Tongue (tissue), 2 donors: ENCODE data around the genes FAM166B, TESK1 and SPAAR.

DNA sequence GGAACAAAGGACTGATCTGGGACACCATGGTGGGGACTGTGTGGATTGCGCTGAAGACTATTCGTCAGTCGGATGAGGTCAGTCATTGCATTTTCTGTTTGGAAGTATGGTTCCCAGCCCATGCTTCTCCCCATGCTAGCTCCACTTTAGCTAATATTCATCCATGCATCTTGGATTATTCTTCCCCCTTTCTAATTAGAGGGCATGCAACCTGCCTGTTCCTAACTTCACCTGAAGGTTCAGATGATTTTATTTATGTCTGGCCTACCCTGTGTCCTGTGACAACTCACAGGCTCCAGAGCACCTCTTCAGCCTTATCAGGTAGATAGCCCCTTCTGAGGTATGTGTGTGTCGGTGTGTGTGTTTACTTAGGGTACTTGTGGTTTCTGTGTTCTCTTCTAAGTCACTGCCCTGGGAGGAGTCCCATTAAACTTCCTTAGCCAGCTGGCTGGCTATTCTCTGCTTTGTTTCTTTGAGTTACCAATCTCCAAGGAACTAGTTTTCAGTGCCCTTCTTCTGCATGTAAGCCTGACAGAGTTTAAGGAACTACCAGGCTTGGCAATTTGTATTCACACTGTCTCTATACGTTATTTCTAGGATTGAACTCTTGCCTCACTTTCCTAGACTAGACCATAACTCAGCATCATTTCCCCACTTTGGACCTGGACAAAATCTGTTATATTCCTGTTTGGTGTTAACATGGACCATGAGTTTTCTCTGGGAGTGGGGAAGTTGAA lies 74.9 kb downstream of the UNC13B start:
- RAMPAGE, long total RNA, result no peak

- RAMPAGE, long total RNA, result no peak
Measured at GRCh38 chr9:35237263-35237954, 75.6 kb downstream of the UNC13B start.

- RAMPAGE, long total RNA, result no peak
Measured at GRCh38 chr9:35406284-35407040, 83.4 kb upstream of the RUSC2 start.

DNA sequence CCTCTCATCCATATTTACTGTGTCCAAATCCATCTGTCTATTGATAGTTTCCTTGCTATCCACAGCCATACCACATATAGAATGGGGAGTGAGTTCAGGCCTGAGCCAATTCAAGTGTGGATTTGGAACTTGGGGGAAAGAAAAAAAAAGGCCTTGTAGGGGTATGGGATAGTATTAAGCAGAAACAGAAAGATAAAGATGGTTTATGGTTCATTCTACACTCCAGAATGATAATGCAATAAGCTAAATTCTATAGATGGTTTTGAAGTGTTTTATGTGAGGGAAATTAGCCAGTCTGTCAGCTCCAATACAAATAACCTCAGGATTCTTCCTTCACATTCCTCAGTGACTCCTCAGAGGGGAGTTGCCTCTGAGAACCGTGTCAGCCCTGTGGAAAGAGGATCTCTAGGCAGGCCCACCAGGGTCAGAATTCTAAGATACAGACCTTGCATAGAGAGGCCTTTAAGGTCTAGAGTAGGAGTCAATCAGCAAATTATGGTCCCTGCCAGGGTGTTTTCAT lies 26.5 kb downstream of the RUSC2 start:
- RAMPAGE, long total RNA, result no peak

DNA sequence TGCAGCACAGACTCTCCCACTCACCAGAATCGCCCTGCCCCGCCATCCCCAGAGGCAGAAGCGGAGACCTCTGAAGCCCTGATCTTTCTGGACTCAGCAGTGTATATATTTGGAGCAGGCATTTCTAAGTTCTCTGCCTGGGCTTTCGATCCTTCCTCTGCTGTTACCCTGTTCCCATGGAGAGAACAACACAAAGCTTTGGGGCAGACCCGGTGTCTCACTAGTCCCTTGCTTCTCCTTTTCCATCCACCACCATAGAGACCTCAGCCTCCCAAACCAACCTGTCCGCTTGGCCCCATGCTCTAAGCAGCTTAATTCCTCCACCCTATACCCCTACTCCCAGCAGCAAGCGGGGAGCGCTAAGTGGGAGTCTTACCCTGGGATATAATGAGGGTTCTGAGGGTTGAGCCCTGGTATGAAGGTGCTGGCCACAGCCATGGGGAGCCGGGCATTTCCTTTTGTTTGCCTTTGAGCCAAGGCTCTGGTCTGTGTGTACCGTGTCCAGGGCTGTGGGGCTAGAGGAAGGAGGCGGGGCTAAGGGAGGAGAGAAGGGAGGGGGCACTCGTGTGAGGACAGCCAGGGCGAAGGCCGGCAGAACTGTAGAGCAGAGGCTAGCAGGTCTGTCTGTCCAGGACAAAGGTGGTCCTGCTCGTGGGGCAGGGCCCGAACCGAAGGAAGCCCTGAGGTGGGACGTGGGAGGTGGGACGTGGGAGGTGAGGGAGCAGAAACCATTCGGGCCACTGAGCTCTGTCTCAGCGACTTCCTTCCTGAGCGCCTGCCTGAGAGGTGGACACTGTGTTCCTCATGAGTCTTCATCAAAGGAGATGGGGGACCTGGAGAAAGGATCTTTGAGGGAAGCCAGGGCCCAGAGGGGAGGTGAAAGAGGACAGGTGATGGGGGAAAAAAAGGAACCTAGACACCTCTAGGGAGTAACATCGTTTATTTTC lies at the start of gene FAM166B:
Gene FAM166B (minus strand): TSS at position 488 of the 947 bp plus-strand sequence.
- RAMPAGE, long total RNA, result no peak

GRCh38 chr9:35604991-35605675 lies at the start of gene TESK1:
TSS of gene TESK1 (plus strand) at chr9:35605262.
- RAMPAGE, long total RNA, result no peak

- RAMPAGE, long total RNA, result no peak
Measured at GRCh38 chr9:35608681-35609822, 4.0 kb downstream of the TESK1 start.

GRCh38 chr9:35645859-35646692 lies 4.7 kb downstream of the SIT1 start:
- RAMPAGE, long total RNA, result no peak

- RAMPAGE, long total RNA, result no peak
Measured at GRCh38 chr9:35649471-35649830, 1.3 kb downstream of the SIT1 start.

GRCh38 chr9:35680613-35681501 lies 7.1 kb downstream of the CA9 start:
- RAMPAGE, long total RNA, result no peak

DNA sequence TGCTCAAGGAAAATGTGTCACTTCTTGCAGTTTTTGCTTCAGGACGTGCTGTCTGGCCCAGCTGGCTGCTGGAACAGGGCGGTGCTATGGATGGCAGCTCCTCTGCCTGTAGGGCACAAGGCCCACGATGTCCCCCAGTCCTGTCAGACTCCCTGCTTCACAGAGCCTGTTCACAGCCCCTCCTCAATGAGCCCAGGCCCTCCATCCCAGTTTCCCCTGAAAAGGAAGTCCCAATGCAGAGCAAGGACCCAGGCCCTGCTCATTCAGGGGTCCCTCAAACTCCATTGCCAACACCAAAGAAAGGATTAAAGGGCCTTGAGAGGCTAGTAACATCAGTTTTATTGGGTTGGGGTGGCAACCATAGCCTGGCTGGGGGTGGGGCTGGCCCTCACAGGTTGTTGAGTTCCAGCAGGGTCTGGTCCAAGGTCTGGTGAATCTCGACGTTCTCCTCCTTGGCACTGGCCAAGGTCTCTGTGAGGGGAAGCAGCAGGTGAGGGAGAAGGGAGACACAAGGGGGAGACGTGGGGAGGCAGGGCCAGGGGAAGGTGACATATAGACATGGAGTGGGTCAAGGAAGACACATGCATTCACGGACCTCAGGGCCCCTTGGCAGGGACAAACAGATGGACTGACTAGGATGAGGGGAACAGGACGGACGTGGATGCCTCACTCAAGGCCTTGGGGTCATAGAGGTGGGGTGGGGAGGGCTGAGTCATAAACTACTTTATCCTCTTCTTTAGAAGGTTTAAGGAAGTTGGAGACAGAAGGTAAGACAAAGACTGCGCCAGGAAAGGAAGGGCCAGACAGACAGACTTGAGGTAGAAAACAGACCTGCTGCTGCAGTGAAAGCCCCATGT lies 7.8 kb downstream of the TPM2 start:
- RAMPAGE, long total RNA, result no peak

DNA sequence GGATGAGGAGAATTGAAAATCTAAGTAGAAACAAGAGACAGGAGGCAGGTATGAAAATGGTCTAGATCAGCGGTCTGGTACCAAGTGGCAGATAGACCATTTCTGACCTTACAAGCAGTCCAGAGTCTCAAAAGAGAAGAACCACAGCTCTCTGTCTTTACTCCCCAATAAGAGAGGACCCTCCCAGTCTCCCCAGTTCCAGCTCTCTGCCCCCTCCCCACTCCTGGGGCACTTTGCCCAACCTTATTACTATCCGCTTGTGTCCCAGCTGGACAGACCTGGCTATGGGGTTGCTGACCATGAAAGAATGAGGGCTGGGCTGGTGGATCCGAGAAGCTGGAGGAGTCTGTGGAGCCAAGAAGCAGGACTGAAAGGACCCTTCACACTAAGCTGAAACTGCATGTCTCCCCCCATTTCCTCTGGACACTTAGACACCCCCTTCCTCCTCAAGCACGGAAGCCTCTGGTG lies 4.6 kb downstream of the TLN1 start:
- RAMPAGE, long total RNA, result no peak

DNA sequence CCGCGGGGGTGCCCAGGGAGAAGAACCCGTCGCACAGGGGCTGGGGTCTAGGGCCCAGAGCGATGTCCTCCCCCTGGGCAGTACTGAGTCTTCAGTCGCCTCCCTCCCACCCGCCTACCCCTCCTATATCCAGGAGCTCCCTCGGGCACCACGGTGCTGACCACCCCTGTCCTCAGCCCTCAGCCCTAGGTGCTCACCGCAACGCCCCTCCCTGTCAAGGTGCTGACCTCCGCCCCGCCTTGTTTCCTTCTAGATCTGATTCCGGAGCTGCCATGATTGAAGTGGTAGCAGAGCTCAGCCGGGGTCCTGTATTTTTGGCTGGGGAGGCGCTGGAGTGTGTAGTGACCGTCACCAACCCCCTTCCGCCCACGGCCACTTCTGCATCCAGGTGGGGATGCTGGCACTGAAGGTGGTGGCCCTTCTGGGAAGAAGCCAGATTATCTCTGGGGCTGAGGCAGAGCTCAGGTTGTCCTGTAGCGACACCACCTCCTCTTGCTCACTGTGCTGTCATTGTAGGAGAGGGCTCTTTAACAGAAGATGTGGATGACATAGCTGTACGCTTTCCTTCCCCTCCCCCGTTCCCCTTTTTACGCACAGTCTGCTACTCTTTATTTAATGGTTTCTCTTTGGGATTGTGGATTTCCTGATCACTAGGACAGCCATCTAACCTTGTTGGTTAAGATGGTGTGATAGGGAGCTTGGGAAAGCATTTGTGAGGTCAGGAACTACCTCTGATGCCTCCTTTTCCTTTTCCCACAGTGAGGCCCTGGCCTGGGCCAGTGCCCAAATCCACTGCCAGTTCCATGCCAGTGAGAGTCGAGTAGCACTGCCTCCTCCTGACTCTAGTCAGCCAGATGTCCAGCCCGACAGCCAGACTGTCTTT lies 638 bp downstream of the RGP1 start:
- RAMPAGE, long total RNA, result no peak

DNA sequence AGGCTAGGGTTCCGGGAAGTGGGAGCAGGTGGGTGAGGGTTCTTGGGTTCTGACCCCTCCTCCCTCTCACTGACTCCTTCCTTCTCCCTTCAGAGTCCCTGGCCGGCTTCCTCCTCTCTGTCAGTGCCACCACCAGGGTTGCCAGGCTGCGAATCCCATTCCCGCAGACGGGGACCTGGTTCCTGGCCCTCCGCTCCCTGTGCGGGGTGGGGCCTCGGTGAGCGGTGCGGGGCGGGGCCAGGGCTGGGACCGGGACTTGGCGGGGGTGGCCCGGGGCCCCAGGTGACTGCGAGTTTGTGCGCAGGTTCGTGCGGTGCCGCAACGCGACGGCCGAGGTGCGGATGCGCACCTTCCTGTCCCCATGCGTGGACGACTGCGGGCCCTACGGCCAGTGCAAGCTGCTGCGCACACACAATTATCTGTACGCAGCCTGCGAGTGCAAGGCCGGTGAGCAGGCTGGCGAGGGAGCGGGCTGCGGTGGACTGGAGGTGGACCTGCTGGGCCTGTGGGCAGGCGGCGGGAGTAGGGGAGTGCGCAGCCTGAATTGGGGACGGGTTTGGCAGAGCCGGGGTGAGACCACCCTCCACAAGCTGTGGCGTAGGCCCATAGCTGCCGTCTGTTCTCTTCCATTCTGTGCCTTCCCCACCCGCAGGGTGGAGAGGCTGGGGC lies 17.3 kb downstream of the TMEM8B start:
- RAMPAGE, long total RNA, result no peak

GRCh38 chr9:35848046-35848727 lies 19.2 kb downstream of the TMEM8B start:
- RAMPAGE, long total RNA, result no peak

DNA sequence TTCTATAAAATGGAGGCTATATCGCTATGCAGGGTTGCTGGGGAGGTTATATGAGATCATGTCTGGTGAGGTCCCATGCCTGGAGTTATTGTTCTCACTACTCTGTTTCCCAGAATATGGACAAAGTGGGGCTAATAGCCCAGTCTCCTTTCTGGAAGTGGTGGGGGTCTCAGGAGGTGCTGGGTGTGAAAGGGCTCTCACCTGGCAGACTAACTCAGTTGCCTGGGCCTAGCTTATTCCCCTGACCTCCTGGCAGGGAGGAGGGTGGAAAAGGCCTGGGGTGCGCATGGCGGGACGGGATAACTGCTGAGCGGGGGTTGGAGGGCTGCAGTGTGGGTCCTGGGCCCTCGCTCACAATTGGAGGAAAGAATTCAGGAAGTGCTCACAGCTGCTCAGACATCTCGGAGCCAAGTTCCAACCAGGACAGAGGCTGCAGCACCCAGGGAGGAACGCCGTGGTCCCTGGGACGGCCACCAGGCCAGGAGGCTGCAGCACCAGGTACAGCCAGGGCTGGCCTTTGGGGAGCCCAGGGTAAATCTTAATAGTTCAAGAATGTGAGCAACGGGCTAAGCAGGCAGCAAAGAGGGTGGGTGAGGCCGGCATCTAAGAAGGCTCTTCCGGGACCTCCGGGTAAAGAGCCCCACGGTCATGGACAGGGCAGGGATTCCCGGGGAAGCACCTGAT lies at the start of gene SPAAR:
Gene SPAAR (plus strand): TSS at position 424 of the 684 bp plus-strand sequence.
- RAMPAGE, long total RNA, result no peak

- RAMPAGE, long total RNA, result no peak
Measured at GRCh38 chr9:35923843-35925139, 15.0 kb downstream of the SPAAR start.

- RAMPAGE, long total RNA, result no peak
Measured at GRCh38 chr9:35945691-35946220, 12.2 kb downstream of the OR2S2 start.

GRCh38 chr9:35971951-35972611 lies 14.1 kb upstream of the OR2S2 start:
- RAMPAGE, long total RNA, result no peak

DNA sequence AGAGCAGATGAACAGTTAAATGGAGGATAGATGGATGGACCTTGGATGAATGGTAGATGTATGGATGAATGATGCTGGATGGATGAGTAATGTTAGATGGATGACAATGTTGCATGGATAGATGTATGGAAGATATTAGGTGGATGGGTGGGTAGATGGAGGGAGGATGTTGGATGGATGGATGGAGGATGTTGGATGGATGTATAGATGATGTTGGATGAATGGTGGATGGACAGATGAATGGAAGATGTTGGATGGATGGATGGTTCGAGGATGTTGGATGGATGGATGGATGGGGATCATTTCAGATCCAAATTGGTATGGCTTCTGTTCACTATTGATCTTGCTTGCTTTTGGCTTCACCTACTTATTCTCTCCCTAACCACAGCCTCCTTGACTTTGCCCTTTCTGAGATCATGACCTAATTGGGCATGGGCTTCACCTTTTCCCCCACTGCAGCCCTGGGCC lies 9.0 kb downstream of the GLIPR2 start:
- RAMPAGE, long total RNA, result no peak